WTC11 (cell line): ENCODE measurements around a stretch of chr6.

- PRO-cap, result no peak
Measured at GRCh38 chr6:111610682-111611238, 5.1 kb upstream of the TRAF3IP2 start.

DNA sequence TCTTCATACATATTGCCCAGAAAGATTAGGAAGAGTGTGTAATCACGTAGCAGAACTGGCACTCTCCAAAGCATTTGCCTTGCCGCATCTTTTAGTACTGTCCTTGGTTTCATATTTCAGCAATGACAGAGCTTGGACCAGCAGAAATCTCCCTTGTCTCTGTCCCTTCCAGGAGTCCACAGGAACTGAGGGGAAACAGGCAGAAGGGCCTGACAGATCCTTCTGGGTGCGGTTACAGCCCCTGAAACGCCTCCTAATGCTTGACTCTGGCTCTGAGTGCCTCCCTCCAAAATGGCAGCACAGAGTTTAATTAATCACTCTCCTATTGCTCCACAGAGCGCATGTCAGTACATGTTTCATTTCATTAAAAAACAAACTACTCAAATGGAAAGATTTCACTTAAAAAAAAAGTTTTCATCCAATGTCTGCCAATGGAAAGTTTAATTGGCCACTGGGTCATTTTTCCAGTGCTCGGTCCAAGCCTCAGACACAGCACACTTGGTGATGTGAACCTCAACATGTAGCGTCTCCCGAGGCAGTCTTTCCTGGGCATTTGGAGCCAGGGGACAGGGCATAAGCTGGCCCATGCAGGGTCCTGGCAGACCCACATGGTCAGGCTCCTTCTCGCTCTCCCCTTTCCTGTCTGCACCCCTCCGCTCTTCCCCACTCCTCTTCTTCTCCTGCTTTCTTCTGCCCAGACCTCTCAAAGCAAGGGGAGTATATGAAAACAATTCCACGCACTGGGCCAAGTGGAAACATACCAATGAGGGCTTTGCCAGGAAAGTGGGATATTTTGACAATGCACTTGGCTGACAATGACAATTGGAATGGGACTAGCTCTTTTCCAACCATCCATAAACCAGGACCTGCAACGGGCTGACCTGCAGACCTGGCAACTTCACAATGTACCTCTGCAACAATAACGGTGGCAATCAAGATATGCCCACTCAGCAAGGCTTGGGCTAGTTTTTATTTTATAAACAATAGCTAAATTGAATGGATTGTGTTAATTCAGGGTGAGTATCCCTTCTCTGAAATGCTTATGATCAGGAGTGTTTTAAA lies 58.7 kb upstream of the TRAF3IP2 start:
- PRO-cap, result no peak

GRCh38 chr6:111693797-111693996 lies 88.0 kb upstream of the TRAF3IP2 start:
- PRO-cap, result no peak

DNA sequence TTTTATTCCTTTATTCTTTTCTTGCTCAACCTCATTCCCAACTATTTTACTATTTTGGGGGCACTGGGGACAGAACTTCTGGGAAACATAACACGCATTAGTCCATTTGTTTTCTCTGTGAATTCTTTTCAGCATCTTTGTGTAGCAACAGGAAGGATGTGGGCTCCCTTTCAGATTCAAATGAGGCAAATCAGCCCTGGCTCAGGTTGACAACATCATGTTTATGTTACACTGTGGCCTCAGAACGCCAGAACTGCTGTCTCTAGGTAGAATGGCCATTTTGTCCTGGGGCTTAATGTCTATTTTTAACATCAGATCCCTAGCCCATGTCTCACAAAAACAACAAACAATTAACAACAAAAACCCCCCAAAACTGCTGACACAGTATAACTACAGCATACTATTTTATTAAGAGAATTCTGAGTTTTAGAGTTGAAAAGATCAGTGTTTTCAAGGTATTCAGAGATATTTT lies 122.1 kb downstream of the FYN start:
- PRO-cap, result no peak

- PRO-cap, result no peak
Measured at GRCh38 chr6:111793669-111794302, 79.5 kb downstream of the FYN start.

DNA sequence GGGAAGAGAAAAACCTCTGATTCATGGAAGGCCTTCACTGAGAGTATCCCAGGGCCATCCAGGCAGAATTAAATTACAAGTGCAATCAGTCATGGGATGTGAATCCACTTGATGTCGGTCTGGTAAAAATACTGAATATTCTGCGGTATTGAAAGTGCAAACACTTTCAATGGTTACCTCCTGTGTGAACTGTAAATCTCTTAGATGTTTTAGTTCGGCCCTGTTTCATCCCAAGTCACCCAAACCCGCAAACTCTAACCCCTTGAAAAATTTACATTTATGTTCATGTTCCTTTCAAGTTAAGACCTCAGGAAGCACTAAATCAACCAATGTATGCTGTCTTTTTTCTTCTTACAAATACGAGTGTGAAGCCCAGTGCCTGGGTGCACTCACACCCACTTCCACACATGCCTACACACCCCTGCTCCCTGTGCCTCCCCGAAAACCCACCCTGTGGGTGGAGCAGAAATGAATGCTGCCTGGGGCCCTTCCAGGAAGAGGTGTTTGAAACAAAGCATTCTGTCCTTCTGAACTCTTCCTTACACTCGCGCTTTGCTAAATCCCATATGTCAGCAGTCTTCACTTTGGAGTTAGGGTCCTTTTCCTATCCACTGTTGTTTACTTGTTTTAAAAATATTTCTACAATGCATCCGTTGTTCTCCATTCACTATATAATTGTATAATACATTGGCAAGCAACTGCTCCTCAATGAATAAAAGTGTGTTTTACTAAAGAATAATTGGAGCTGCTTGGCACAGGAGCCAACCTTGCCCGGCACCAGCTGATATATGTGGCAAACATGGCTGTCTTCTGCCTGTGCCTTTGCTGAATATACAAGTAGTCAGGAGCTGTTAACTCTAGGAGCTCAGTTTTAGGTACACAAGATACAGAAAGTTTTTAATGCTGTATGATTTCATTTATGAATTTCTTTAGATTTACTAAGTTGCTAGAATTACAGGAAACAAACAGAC lies 62.7 kb downstream of the FYN start:
- PRO-cap, result no peak

DNA sequence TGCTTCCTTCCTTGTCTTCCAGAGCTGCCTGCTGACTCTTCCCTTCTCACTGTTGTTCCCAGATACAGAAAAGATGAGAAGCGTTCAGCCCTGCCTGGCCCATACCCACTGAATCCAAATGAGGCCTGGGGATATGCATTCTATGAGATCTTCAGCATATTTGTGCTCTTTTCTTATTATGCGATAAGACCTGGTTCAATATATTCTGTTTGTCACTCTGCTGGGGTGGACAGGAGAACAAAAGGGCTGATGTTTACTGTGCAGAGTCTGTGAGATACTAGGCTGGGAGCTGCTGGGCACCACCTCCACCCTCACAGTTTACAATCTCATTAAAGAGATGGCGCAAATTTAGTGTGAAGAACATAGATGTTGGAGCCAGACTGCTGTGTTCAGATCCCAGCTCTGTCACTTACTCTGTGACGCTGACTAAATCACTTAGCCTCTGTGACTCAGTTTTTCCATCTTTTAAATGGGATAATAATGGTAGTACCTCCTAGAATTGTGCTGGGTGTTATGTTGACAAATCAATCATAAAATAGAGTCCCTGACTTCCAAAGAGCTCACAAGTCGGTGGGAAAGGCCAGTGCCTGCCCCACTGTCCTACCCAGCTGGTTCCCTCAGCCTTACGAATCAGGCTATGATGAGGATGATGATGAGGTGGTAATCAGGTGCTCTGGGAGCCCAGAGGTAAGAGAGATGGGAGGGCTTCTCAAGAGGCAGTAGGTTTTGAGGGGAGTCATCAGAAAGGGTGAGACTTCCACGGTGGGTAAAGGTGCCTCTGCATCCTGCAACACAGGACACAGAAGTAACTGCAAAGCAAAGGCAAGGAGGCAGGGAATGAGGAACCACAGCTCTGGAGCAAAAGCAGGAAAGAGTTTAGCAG lies 9.1 kb downstream of the FYN start:
- PRO-cap, result no peak

DNA sequence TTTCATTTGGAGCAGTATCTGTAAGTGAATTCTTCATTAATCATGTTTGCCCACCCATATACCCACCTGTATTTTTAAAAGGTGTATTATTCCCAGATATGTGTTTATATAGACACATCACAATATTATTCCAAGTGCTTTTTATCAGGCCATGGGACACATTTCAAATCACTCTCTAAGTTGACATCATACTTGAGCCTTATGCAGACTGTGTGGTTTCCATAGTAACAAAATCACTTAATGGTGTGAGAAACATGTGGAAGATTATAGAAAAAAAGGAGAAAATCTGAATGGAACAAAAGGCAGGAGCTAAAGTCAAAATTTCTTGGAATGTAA lies 80.0 kb upstream of the CCN6 start:
- PRO-cap, result no peak

- PRO-cap, result no peak
Measured at GRCh38 chr6:112150358-112150728, 63.0 kb downstream of the FAM229B start.

DNA sequence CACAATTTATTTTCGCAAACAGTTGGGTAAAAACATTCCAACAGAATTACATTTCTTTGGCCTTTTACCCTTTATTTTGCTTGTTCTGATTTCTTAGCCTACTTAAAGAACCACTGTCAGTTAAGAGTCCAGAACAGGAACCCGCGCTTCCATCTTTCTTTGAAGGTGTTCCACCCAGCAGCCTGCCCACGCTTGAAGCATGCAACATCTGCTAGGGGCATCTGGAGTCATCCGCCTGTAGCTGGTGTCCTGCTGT lies 51.8 kb downstream of the LAMA4 start:
- PRO-cap, result no peak

GRCh38 chr6:112203813-112204532 lies 50.4 kb downstream of the LAMA4 start:
- PRO-cap, result no peak

DNA sequence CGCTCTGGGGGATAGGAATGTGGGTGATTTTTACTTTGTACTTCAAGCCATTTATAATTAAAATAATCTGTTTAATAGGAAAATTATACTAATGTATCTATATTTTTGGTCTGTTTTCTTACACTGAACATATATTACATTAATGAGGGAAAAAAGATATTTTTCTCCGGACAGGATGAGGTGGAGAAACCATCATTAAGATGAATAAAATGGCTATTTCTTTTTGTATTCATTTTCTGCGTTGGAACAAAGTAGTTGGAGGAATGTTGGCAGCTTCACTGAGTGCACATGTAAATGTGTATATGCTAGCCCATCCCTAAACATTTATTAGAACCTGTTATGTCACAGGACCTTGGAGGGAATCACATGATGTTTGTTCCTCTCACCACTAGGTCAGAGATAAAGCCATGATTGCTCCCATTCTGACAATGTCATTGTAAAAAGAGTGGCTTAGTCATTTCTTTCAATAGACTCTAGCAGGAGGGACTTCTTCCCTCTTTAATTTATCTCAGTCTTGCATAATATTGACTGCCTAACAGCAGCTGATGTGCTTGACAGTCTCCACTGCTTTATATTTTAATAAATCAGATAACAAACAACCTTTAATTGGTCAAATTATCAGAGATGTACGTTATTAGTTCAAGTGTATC lies 39.8 kb downstream of the LAMA4 start:
- PRO-cap, result no peak

- PRO-cap, result no peak
Measured at GRCh38 chr6:112222929-112223510, 31.3 kb downstream of the LAMA4 start.

GRCh38 chr6:113634577-113635268 lies 222.4 kb upstream of the MARCKS start:
- PRO-cap, result no peak

GRCh38 chr6:113642764-113643351 lies 214.3 kb upstream of the MARCKS start:
- PRO-cap, result no peak

DNA sequence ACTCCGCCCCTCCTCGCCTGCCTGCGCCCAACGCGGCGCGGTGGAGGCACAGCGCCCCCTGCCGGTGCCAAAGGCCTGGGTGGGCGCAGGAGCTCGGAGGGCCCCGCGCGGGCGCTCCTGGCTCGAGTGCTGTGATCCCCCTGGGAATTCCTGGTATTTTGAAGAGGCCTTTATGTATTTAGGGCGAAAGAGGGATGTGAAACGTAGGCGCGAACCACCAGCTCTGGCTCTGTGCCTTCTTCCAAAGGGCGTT lies 1.8 kb downstream of the MARCKS start:
- PRO-cap, result no peak

DNA sequence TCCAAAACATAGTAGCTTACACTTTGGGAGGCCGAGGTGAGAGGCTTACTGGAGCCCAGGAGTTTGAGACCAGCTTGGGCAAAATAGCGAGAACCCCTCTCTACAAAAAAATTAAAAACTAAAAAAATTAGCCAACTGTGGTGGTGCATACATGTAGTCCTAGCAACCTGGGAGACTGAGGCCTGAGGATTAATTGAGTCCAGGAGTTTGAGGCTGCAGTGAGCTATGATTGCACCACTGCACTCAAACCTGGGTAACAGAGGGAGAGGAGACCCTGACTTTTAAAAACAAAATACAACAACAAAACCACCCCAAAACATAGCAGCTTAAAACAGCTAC lies 49.5 kb downstream of the MARCKS start:
- PRO-cap, result no peak

DNA sequence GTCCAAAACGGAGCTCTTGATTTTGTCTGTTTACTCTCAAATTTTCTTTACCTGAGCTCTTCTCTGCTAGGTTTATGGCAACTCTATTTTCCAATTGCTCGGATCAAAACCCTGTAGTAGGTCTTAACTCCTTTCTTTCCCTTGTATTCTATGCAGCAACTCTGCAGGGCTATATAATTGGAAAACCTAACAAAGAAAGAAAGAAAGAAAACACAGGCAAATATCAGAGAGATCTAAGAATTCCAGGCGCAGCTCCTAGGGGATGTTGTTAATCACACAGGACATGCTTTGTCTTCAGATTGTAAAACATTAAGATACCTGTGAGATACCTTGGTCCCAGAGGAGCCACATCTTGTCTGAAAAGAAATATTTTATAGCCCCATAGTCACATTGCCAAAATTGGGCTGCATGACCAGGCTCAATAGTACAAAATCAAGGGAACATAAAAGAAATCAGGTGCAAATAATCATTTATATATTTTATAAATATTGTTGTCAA lies 747.8 kb upstream of the HS3ST5 start:
- PRO-cap, result no peak

GRCh38 chr6:115361516-115361763 lies 699.3 kb downstream of the FRK start:
- PRO-cap, result no peak

GRCh38 chr6:116033820-116034060 lies 27.0 kb downstream of the FRK start:
- PRO-cap, result no peak